Skeletal muscle cell (primary cell): ENCODE measurements around the genes CACNB1 and TCAP.

DNA sequence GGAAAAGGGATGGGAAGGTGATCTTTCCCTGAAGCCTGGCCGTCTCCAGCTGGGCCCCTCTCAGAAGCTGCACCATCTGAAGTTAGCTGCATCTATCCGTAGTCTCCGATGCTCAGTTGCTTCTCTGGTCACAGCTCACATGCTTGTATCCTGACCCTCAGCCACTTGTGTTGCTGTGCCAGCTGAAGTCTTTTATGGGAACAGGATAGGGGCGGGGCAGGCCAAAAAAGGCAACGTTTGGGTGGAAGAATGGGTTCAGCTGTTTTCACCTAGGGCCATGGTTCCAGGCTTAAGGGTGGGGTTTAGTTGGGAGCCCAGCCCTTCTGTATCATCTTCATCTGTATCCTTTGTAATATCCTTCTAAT, 49.0 kb upstream of the FBXO47 start:
- RRBS = no CpG with 5 or more reads among the region's 5 CpGs

- RRBS = under 1% methylated on average over 12 of the region's 50 CpGs
These were observed at the start of gene CACNB1 for GRCh38 chr17:39197464-39198166. TSS of gene CACNB1 (minus strand) at chr17:39197669.

DNA sequence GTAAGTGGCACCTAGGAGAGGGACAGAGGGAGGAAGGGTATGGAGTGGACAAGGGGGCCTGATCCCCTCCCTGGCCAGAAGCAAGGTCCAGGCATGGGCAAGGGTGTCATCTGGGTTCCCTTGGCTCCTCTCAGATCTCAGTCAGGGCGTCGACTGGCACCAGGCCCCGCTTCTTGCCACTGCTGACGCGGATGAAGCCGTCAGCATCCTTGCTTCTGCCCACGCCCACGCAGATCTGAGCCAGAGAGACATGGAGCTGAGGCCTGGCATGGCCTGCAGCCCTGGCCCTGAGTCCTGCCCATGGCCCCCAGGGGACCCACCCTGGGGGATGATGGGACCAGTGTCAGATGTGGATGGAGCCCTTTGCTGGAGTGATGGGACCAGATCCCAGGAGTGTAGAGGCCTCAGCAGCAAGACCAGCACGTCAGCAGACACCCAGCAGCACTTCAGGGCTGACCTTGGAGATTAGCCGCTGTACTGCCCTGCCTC, 12.1 kb downstream of the RPL19 start:
- RRBS = no CpG with 5 or more reads among the region's 10 CpGs

GRCh38 chr17:39334956-39335425, 66.4 kb downstream of the FBXL20 start:
- RRBS = no CpG with 5 or more reads among the region's 5 CpGs

- RRBS = 1% methylated on average over 27 of the region's 106 CpGs
These were observed 734 bp upstream of the FBXL20 start for GRCh38 chr17:39401708-39403012.

GRCh38 chr17:39462258-39462881, 1.1 kb downstream of the CDK12 start:
- RRBS = under 1% methylated on average over 5 of the region's 29 CpGs

- RRBS = 2% methylated on average over 5 of the region's 19 CpGs
These were observed 4.9 kb upstream of the PPP1R1B start for GRCh38 chr17:39621814-39622351.

- RRBS = no CpG with 5 or more reads among the region's 9 CpGs
These were observed 12.9 kb upstream of the TCAP start for GRCh38 chr17:39652071-39652745.

GRCh38 chr17:39660647-39660881, 4.6 kb upstream of the TCAP start:
- RRBS = no CpG with 5 or more reads among the region's 11 CpGs

- RRBS = 92% methylated on average over 11 of the region's 23 CpGs
These were observed 4.0 kb upstream of the TCAP start for GRCh38 chr17:39660882-39661809.

- RRBS = 65% methylated on average over 3 of the region's 12 CpGs
These were observed at the start of gene TCAP for GRCh38 chr17:39665099-39665541. TSS of gene TCAP (plus strand) at chr17:39665349.

- RRBS = no CpG with 5 or more reads among the region's 5 CpGs
These were observed 1.3 kb upstream of the PNMT start for GRCh38 chr17:39666919-39667322.

- RRBS = no CpG with 5 or more reads among the region's 10 CpGs
These were observed 13.4 kb downstream of the MIEN1 start for GRCh38 chr17:39716828-39717465.

DNA sequence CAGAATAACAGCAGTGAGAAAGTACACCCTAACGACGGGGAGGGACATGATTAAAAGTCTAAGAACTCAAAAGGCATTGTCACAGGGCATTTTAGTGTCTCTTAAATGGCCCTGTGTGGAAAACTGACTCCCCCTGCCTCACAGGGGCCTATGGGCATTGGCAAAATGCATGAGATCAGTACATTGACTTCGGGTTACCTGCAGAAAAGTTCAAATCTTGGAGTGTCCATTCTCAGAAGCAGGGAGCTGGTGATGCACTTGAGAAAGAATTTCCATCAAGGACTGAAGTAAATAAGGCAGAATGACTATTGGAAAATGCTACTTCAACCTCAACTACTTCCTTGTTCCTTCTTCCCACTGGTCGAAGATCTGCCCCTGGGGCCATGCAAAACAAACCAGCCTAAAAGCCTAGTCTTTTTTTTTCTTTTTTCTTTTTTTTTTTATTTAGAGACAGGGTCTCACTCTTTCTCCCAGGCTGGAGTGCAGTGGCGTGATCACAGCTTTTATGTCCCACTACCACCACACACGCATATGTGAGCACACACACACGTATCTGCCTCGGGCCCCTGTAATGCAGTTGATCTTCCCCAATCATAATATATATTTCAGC, 13.8 kb upstream of the GSDMA start:
- RRBS = no CpG with 5 or more reads among the region's 8 CpGs

DNA sequence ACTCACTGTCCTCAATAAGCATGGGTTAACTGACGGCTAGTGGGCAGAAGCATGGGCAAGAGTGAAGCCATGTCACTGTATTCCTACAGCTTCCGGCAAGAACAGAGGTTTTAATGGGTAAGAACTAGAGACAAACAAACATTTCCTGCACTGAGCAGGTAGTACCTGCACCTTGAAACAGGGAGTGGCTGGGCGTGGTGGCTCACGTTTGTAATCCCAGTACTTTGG, 17.6 kb downstream of the MED24 start:
- RRBS = no CpG with 5 or more reads among the region's 4 CpGs

DNA sequence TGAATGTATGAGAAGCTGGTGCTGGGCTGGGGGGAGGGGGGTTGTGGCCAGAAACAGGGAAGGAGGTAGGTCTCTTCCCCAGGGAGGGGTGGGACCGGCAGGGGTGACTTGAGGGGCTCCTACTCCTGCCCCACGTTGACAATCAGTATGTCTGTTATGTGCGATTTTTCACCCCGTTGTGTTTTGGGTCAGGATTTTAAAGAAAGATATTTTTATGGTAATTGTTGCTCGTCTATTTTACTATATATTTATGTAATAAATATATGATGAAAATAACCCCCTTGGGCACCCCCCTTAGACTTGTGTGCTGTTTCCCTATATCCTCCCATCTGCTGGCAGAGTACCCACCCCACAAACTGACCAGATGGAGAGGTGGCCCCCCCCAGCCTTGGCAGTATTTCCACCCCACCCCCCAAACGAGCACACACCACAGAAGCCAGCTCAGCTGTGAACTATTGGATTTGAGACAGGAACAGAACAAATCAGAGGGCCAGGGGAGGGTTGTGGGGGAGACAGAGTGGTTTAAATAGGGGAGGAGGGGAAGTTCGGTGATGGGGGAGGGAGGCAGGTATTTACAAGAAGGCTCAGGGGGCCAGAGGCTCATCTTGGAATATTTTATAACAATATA, 7.9 kb downstream of the NR1D1 start:
- RRBS = no CpG with 5 or more reads among the region's 7 CpGs

DNA sequence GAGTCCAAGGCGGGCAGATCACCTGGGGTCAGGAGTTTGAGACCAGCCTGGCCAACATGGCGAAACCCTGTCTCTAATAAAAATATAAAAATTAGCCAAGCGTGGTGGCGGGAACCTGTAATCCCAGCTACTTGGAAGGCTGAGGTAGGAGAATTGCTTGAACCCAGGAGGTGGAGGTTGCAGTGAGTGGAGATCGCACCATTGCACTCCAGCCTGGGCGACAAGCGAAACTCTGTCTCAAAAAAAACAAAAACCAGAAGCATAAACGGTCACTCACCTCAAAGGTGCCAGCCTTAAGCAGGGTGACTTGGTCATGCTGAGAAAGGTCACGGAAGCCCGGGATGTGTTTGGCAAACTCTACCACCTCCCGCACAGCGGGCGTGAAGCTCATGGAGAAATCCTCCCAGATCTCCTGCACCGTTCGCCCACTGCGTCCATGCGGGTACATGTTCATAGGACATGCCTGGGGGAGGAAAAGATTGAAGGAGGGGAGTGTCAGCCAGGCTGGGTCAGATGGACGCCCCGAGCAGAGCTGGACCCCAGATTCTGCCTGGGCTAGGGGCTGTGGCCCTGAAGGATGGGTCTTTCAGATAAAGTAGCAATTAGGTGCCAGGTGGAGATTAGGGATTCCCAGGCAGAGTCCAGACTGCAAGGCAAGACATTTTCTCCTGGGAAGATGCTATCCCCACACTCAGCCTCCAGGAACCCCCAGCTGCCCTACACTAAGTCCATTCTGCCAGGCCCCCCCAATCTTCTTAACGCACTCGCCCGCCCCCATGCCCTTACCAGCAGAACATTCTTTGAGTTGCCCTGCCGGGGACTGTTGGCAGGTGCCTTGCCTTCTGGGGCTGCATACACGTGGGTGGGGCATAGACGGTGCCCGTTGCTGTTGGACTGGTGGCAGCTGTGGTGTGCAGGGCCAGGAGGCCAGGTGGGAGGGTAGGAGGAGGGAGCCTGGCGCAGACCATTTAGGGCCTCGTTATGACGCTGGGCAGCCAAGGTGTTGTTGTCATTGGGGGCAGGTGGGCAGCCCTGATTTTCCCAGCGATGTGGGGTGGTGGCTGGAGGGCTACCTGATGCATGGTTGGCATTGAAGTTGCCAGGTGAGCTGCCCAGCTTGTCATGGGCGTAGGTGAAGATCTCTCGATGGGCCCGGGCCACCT, 5.3 kb downstream of the NR1D1 start:
- RRBS = no CpG with 5 or more reads among the region's 33 CpGs

DNA sequence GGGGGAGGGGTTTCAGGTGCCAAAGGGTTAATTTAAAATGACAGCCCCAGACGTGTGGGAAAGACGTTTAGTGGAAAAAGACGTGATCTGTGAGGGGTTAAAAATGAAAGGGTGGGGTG, 1.7 kb downstream of the MSL1 start:
- RRBS = no CpG with 5 or more reads among the region's 3 CpGs

DNA sequence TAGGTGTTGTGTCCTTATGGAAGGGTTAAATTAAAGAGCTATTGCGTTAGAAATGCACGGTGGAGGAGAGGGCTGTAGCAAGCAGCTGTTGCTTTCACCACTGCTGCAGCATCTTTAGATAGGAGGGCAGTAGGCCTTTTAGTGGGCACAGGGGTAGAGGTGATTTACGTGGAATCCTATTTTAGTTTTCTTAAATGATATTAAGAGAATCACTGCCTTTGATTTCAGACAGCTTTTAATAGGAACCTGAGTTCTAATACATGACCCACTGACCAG, 1.9 kb downstream of the MSL1 start:
- RRBS = no CpG with 5 or more reads among the region's 3 CpGs